AG10803 (cell line): ENCODE measurements around a stretch of chr3.

DNA sequence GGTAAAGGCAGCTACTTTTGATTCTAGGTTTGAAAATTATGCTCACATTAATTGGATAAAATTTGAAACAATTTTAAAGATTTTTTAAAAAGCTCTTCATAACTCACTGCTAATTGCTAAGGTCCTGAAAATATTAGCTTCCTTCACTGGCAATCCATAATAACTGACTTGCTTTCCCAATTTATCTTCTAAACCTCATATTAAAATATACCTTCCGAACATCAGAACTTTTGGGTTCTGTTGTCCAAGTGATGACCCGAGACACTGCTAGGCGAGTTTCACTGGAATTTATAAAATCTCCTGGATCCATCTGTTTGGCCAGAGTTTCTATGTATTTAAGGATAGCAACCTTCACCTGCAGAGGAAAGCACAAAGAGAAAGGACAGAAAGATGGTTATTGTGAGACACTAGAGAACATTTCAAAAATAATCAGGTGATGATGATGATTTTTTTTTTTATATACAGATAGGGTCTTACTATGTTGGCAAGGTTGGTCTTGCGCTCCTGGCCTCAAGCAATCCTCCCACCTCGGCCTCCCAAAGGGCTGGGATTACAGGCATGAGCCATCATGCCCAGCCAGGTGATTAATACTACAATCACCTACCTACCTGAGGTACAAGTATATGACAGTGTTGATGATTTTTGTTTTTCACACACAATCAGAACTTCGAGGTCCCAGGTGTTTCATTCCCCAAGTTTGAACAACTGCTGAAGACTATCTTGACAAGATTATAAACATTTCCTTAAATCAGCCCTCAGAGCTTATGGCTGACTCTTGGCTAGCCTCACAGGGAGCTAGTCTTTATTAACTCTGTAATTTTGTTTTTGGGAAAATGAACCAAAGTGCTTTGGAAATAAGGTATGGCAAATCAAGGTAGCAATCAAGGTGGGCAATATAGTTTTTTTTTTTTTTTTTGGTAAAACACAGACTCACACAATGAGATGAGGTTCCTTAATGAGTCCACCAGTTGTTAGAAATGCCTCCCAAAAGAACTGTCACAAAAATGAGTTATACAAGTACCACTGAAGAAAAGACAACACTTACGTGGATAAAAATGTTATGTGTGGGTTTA lies 111.2 kb upstream of the UBP1 start:
- RRBS: no CpG with 5 or more reads among the region's 7 CpGs

DNA sequence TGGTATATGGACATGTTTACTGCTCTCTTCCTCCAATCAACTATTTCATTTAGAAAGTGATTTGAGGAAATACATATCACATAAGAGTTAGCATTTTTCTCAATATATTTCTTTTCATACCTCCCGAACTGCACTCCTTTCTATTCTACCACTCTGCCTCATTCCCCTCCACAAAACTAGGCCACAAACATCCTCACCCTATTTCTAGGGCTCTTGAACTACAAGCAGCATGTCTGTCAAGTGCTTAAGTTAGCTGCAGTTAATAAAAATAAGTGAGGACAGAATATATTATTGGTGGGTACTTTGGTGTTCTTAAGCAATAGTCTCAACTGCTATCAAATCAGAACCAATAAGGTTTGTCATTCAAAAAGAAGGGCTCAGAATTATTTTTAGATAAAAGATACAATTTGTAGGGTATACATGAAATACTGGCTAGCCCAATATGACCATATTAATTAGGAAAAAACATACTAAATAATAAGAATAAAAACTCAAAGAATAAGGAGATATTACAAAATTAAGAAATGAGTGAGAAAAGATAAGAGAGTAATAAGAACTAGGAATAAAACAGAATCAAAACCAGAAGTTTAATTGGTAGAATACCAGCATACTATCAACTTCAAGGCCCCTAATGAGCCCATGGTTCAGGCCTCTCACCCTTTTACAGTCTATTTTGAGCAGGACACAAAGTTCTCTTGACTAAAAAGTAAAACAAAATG lies 124.9 kb downstream of the CLASP2 start:
- RRBS: no CpG with 5 or more reads among the region's 1 CpG

DNA sequence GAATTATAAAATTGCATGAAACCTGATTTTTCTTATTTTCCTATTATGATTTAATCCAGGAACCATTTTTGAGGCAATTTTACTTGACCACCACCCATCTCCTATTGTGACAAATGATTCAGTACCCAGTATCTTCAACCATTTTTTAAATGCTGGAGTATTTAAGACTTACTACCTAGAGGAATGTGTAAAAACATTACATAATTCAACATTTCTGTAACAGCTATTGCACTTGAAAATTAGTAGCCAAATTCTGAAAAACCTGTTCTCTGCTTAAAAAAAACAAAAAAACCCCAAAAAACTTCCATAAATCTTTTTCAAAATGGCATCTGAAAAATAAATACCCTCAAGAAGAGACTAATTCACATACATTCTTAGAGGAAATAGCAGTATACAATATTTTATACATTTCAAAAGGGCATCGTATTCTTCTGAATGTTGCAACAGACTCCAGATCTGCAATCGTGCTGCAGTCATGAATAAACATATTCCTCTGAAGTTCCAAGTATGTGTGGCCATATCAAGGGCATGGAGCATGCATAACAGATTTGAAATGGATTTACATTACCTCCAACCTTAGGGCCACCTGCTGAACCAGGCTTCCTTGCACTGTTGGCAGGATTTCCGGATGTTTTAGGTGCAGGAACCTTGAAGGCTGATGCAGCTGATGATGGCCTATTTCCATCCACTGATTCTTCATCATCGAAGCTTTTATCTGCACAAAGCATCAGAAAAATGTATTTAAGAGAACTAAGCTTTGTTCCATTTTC lies 73.7 kb downstream of the CLASP2 start:
- RRBS: no CpG with 5 or more reads among the region's 4 CpGs

DNA sequence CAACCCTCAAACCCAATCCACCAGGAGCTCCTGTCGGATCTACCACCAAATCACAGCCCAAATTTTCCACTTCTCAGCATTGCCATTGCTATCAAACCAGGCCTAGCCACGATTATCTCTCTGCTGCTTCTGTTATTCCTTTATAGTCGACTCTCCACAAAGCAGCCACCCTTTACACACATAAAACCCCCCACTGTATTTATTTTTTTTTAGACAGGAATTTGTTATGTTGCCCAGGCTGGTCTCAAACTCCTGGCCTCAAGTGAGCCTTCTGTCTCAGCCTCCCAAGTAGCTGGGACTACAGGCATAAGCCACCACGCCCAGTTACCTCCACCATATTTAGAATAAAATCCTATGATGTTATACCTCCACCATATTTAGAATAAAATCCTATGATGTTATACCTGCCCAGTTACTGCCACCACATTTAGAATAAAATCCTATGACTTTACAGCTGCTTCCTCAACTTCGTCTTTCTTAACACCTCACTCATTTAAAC lies 3.5 kb downstream of the CLASP2 start:
- RRBS: no CpG with 5 or more reads among the region's 5 CpGs

GRCh38 chr3:33798720-33799599 lies 530 bp downstream of the PDCD6IP start:
- RRBS: no CpG with 5 or more reads among the region's 45 CpGs

- RRBS: no CpG with 5 or more reads among the region's 6 CpGs
Observed at GRCh38 chr3:33878300-33878808, 79.9 kb downstream of the PDCD6IP start.

DNA sequence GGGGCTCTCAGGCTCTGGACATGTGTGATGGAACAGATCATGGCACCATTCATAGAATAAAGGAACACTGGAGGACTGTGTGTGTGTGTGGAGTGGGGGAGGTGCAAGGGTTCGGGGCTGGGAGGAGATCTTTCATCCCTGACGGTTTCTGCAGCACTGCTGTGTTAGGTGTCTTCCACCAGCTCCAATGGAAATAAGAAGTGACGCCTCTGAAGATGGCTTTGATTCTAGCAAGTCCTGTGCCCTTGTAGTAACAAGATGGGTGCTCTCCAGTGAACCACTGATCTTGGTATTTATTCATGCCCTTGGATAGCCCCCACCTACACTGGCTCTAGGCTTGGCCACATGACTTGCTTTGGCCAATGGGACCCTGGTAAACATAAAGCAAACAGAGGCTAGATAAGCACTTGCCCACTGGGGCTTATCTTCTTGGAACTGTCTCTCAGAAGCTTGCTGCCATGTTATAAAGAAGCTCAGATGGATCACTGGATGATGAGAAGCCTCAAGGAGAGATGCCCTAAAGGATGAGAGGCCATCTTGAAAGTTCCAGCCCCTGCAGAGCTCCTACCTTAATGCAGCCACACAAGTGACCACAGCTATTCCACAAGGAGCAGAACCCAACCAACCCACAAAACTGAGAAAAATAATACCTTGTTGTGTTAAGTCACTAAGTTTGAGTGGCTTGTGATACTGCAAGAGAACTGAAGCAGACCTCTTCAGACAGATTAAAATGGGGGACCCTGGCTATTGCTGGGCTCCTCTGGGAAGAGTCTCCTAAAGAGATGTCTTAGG lies 137.8 kb downstream of the PDCD6IP start:
- RRBS: no CpG with 5 or more reads among the region's 3 CpGs

GRCh38 chr3:35663406-35663845 lies 24.1 kb downstream of the ARPP21 start:
- RRBS: no CpG with 5 or more reads among the region's 10 CpGs

GRCh38 chr3:36136411-36136869 lies 243.9 kb upstream of the STAC start:
- RRBS: no CpG with 5 or more reads among the region's 3 CpGs

DNA sequence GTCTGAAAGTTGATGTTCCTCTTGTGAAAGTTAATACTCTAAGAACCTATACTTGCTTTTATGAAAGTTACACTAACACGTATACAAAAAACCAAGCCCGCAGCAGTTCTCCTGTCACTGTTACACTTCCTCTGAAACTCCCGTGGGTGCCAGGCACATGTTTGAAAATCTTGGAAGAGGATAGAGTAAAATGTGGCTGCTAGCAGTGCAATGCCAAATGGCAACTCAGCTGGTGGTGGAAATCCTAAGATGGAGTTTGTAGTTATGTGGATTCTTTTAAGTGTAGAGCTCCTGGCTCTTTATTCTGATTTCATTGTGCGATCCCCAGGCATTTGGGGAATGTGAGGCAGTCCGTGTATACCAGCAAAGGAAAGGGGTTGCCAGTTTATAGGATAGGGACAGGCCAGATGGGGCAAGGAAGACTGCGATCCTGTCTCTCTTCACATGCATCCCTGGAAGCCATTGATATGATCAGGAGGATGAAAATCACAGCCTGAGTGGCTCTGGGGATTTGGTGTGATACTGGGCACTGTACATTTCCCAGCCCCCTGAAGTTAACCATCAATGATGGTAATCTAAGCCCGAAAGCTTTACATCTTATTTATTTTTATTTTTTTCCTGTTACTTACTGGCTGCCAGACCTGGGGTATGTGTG lies 1.1 kb downstream of the STAC start:
- RRBS: no CpG with 5 or more reads among the region's 7 CpGs

DNA sequence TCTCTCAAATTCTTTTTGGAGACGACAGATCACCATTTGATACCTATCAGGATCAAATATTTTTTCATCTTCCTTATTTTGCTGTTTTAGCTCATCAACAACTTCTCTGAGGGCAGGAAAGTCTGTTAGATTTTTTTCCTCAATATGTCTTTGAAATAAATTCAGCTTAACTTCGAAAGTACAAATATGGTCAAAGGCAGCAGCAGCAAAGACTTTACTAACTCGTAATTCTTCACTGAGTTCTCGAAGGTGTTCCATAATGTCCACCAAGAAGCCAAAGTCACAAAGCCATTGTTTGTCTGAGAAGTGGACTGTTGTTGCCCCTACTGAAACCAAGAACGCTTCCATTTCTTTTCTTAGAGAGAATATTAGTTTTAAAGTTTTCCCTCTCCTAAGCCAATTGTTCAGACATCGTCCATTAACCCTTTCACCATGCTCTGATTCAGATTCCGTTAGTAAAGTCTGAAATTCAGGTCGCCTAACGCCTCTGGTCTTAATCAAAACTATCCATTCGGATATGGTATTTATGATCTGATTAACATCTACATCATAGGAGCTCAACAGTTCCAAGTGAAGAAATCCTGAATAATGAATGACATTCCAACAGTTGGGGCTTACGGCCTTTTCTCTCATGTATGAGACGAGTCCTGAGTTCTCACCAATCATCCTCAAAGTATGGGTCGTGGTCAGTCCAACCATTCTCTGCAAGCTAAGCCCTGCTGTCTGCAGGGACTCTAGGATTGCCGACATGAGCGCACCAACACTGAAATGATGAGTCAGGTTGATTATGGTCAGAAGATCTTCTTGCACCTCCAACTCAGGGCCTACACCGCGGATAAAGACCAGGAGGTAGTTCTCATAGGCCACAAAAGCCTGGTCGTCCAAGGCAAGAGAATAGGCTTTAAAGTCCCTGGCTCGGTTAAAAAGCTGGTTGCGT lies 1.0 kb downstream of the EPM2AIP1 start:
- RRBS: no CpG with 5 or more reads among the region's 20 CpGs

GRCh38 chr3:37052935-37054079 lies 60.0 kb downstream of the MLH1 start:
- RRBS: no CpG with 5 or more reads among the region's 8 CpGs

DNA sequence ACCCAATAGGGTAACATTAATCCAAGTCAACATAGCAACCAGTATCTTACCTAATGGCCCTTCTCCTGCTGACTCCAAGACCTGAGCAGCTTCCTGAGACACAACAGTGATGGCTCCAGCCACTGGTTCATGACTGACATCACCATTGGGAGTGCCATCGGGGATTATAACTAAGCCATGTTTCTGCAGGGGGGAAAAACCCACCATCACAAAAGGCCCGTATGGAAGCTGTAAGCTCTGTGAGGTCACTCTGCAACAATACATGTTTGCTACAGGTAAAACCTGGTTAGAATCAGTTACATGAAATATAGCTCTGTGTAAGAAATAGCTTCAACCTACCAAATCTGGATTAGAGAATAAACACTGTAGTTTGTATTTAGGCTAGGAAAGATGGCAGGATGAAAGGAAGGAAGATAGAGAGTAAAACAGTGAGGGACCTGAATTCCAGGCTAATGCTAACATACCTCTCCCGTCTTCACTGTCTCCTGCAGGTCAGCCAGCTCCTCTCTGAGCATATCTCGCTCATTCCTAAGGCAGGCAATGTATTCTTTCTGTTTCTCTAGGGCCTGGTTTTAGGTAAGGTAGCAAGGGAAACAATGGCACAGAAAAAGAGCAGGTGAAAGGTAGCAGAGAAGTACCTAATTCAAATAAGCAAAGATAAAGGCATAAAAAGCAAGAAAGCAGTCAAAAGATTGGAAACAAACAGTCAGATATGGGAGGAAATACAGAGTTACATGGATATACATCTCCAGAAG lies 72.6 kb downstream of the MLH1 start:
- RRBS: no CpG with 5 or more reads among the region's 4 CpGs

- RRBS: no CpG with 5 or more reads among the region's 2 CpGs
Observed at GRCh38 chr3:37093496-37094266, 80.7 kb downstream of the LRRFIP2 start.

DNA sequence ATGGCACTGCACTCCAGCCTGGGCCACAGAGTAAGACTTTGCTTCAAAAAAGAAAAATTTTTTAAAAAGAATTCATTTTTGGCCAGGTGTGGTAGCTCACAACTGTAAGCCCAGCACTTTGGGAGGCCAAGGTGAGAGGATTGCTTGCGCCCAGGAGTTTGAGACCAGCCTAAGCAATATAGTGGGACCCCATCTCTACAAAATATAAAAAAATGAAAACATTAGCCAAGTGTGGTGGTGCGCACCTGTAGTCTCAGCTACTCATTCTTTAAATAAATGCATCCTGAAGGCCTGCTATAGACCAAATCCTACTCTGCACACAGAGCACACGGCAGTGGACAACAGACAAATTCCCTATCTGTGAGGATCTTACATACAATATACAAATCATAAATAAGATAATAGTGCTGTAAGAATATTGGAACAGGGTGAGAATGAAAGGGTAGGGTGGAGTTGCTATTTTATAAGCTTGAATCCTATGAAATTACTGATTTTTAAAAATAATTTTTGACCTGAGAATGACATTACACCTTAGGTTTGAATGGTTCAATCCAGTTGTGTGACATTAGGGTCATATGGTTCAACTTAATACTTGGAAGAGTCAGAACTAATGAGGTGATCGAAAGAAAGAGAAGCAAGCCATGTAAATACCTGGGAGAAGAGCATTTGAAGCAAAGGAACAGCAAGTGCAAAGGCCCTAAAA lies 6.7 kb upstream of the LRRFIP2 start:
- RRBS: no CpG with 5 or more reads among the region's 4 CpGs

- RRBS: no CpG with 5 or more reads among the region's 7 CpGs
Observed at GRCh38 chr3:37181603-37182136, 7.3 kb upstream of the LRRFIP2 start.

GRCh38 chr3:37261389-37262086 lies 18.5 kb downstream of the GOLGA4 start:
- RRBS: no CpG with 5 or more reads among the region's 1 CpG

DNA sequence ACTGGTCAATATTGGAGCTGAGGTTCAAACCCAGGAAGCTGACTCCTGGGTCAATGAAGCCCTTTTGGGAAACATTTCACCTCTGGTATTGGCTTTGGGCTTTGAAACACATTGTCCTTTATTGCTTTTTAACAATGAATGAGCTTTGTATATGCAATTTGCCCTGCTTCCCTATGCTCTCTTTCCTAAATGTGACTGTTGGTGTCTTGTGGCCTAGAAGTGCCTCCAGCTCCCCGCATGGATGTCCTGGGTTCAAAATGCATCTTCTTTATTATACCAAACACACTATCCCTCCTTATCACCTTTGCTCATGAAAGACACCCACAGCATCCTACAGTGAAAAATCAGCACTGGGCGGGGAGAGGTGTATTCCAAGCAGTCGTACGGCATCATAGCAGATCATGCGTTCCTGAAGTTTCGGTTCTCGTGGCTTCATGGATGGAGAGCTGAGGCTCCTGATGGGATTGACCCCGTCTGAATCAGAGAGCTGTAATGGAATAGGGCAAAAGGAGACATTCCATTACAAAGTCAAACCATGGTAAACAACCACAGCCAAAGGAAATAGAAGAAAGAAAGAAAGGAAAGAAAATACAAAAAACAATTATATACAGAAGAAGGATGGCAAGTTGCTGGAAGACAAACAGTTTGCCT lies 19.4 kb upstream of the ITGA9 start:
- RRBS: no CpG with 5 or more reads among the region's 8 CpGs